Heart (tissue), 3 donors: ENCODE results near the gene SMPD2.

DNA sequence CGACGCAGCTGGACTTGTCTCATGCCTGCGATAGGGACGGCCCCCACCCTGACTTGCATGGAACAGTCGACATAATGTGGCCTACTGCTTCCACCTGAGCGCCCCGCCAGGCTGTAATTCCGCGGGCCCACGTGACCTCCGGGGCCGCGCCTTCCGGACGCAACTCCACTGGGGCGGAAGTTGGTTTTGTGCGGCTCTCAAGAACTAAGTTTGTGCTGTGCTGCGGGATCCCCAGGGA is 350 bp upstream of the CD164 start:
- RAMPAGE, long total RNA, 2 experiments, result start-site peak on the plus strand in 1 of 2 experiments, centred at position 164 of the sequence, 5 to 14 reads per replicate

- RAMPAGE, long total RNA, 2 experiments, result no peak in any of the 2 experiments
Observed at GRCh38 chr6:109382936-109383547, 775 bp upstream of the CD164 start.

GRCh38 chr6:109384347-109385057 is 2.2 kb upstream of the CD164 start:
- RAMPAGE, long total RNA, 2 experiments, result no peak in any of the 2 experiments

GRCh38 chr6:109440151-109440274 is 415 bp downstream of the PPIL6 start:
- RAMPAGE, long total RNA, 2 experiments, result no peak in any of the 2 experiments

DNA sequence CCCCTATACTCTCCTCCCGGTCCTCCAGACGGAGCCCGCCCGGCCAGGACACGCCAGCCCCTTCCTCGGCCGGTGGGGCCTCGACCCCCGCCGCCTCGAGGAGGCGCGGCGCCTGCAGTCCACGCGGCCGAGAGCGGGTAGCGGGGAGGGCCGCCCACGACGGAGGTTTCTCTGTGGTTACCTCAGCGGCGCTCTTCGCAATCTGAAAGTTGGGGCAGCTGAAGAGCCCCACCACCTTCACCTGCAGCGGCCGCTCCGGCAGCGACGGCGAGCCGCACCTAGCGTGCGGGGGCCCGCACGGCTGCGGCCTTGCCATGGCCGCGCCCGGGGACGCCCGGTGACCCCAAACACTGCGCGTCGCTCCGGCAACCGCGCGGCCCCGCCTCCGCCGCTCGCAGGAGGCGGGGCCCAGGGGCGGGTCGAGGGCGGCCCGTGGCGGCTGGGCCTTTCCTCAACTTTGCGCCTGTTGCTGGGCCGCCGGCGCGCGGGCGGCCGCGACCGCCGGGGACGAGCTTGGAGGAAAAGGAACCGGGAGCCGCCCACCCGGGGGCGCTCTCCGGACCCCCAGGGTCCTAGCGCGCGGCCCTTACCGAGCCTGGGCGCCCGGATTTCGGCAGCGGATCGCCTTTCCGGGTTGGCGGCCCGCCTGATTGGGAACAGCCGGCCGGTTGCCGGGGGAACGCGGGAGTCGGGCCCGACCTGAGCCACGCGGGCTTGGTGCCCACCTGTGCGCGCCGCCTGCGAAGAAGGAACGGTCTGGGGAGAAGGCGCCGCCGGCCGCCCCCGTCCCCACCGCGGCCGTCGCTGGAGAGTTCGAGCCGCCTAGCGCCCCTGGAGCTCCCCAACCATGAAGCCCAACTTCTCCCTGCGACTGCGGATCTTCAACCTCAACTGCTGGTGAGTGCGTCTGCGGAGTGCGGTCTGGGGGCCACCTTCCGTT is at the start of gene SMPD2:
Gene SMPD2, plus strand, starts transcription at position 450 of the 940 bp plus-strand sequence.
- RAMPAGE, long total RNA, 2 experiments, result no peak in any of the 2 experiments

DNA sequence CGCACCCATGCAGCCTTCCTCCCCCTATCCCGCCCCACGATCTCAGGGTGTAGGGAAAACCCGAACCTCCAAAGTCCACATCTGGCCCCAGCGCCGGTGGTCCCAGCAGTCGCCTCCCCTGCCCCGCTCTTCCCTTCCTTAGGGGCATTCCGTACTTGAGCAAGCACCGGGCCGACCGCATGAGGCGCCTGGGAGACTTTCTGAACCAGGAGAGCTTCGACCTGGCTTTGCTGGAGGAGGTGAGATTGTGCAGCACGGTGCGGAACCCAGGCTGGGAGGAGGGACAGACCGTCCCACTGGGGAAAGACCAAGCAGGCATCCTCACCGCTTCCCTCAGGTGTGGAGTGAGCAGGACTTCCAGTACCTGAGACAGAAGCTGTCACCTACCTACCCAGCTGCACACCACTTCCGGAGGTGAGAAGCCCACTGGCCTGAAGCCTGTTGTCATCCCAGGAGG is 719 bp downstream of the SMPD2 start:
- RAMPAGE, long total RNA, 2 experiments, result no peak in any of the 2 experiments

DNA sequence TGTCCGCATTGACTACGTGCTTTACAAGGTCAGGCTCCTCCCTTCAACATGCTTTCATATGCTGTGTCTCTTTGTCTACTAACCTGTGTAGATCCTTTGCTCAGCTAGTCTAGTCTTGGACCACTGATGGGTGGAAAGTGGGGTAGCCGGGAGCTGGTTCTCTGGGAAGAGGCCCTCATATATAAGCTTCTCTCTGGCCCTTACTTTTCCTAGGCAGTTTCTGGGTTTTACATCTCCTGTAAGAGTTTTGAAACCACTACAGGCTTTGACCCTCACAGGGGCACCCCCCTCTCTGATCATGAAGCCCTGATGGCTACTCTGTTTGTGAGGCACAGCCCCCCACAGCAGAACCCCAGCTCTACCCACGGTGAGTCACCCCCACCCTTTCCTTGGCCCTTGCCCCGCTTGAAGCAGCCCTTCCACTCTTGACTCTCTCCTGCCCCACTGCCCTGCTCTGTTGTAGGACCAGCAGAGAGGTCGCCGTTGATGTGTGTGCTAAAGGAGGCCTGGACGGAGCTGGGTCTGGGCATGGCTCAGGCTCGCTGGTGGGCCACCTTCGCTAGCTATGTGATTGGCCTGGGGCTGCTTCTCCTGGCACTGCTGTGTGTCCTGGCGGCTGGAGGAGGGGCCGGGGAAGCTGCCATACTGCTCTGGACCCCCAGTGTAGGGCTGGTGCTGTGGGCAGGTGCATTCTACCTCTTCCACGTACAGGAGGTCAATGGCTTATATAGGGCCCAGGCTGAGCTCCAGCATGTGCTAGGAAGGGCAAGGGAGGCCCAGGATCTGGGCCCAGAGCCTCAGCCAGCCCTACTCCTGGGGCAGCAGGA is 2.7 kb downstream of the SMPD2 start:
- RAMPAGE, long total RNA, 2 experiments, result no peak in any of the 2 experiments

- RAMPAGE, long total RNA, 2 experiments, result no peak in any of the 2 experiments
Observed at GRCh38 chr6:109456562-109457798, 1.4 kb upstream of the MICAL1 start.

- RAMPAGE, long total RNA, 2 experiments, result no peak in any of the 2 experiments
Observed at GRCh38 chr6:109458775-109459279, 3.3 kb upstream of the MICAL1 start.

GRCh38 chr6:109869767-109870188 is 108.3 kb upstream of the GPR6 start:
- RAMPAGE, long total RNA, 2 experiments, result no peak in any of the 2 experiments

DNA sequence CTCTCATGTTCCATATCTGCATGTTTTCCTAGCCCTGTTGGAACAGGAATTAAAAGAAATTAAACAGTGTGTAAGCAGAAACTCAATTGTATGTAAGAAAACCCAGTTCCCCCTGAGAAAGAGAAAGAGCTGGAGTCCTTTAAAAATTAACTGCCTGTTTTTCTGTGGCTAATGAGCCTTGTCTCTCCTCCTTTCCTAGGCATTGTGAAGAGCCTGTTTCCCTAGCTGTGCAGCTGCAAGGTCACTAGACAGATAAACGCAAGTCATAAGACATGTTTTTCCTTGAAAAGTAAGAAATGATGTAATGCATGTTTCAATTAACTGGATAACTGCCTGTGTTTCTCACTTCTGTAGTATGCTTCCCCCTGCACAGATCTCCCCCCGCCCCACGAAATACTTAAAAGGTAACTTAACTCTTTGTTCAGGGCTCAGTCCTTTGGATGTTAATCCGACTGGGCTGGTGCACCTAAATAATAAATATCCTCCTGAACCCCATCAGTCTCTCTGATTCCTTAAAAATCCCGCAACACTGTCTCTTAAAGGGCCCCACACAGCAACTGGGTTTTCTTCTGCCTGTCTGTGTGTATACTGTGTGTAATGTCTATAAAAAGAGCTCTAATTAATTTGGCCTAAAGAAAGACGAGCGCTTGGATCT is 100.4 kb upstream of the GPR6 start:
- RAMPAGE, long total RNA, 2 experiments, result no peak in any of the 2 experiments

- RAMPAGE, long total RNA, 2 experiments, result no peak in any of the 2 experiments
Observed at GRCh38 chr6:109892999-109893344, 85.1 kb upstream of the GPR6 start.

GRCh38 chr6:110201372-110201916 is 21.2 kb downstream of the CDC40 start:
- RAMPAGE, long total RNA, 2 experiments, result no peak in any of the 2 experiments

GRCh38 chr6:110541497-110542094 is 65.2 kb upstream of the SLC22A16 start:
- RAMPAGE, long total RNA, 2 experiments, result no peak in any of the 2 experiments

DNA sequence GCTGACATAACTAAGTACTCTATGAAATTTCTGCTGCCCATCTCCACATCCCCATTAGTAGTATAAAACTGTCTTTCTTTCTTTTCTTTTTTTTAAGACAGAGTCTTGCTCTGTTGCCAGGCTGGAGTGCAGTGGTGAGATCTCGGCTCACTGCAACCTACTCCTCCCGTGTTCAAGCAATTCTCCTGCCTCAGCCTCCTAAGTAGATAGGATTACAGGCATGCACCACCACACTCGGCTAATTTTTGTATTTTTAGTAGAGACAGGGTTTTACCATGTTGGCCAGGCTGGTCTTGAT is 28.3 kb upstream of the GTF3C6 start:
- RAMPAGE, long total RNA, 2 experiments, result no peak in any of the 2 experiments

- RAMPAGE, long total RNA, 2 experiments, result no peak in any of the 2 experiments
Observed at GRCh38 chr6:111121929-111122459, 34.7 kb downstream of the SLC16A10 start.

DNA sequence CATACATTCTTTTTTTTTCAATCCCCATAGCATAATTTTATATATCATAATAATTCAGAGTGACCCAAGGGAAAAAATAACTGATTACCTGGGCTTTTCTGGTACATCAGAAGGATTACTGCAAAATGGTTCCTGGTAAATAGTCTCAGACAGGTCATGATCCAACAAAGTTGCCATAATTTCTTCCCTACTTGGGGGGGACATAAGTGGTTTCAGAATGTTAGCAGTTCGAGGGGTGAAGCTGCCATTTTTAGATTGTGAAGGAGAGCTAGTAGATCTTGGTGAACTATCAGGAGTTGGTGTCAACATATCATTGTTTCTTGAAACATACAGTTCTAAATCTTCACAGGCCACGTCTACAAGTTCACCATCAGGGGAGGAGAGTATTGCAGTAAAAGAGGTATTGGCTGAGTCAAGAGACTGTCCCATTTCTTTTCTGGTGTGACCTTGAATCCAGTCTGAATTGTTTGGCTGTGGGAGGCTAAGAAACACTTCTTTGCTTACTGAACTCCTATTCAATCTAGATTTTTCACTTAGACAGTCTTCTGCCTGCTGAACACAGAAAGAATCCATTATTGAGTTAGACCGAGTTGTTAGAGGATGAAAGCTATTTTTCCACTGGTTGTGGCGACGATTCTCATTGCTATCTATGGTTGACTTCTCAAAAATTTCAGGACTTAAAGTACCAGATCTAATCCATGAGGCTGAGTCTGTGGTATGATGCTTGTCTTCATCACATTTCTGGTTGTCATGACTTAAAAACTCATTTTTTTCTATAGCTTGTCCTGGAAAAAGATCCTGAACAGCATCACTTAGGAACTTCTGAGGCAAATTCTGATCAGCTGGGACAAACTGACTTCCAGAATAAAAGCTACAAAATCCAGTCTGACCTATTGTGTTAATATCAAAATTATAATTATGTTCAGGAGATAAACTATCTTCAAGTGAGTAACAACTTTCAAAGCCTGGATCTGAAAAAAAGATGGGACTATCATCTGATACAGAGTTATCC is 110.2 kb downstream of the REV3L start:
- RAMPAGE, long total RNA, 2 experiments, result no peak in any of the 2 experiments

GRCh38 chr6:111475444-111476138 is 7.4 kb downstream of the REV3L start:
- RAMPAGE, long total RNA, 2 experiments, result no peak in any of the 2 experiments

- RAMPAGE, long total RNA, 2 experiments, result no peak in any of the 2 experiments
Observed at GRCh38 chr6:111574256-111574983, 31.3 kb downstream of the TRAF3IP2 start.

DNA sequence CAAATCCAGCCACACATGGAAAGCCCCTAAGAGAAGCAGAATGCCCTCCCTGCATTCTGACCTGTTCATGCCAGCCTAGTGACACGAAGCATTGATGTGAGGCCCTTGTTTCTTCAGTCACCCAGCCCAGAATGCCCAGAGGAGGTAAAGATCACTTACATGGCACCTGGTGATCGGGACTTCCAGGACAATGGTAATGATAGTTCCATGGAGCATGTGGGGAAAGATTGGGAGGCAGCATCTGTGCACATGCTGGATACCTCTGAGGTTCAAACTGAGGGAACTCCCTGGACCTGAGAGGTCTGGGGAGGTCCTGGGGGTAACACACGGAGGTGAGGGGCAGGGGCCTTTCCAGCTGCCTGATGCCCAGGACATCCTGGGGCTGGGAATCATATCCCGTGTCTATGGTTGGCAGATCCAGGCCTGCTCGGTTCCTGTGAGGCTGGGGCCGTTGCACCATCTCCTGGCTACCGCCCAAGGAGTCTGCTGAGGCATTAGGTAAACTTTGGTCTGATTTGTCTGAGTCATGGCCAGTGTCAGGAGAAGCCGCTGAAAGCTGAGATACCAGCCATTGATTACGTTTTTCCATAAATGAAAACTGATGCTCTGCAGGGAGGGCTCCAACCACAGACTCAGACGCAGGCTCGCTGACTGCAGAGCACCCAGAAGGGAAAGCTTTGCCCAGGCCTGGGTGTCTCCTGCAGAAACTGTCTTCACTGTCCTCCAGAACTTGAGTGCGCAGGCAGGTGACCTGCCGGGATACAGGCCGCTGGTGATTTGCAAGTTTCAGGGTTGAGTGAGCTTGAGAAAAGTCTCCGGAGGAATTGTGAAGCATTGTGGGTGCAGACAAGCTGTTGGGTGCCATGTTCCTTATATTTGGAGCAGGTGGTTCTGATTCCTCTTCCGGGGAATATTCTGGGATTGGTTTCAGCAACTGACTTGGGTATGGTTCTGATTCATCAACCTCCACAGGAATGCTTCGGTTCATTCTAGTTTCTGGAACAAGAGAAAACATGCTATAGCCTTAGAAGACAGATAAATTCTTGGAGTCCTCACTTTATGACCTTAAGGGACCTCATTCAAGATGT is 14.2 kb downstream of the TRAF3IP2 start:
- RAMPAGE, long total RNA, 2 experiments, result no peak in any of the 2 experiments